Fibroblast of the aortic adventitia (primary cell): ENCODE data around the gene RHBDD2.

DNA sequence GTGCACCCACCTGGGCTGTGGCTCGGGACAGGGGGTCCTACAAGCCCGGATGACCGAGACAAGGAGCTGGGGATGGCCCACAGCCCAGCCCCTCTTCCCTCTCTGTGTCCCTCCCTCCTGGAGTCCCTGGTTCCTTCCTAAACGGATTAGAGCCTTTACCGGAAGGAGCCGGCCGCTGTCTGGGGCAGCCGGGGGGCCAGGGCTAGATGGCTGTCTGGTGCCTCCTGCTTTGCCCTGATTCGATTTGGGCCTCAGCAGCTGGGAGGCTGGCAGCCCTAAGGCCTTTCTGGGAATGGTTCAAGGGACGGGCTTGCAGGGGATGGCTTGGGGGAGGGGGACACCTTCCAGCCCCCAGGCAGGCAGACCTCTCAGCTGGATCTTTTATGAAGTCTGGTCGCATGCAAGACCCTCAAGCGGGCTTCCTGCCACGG is 51.7 kb downstream of the GTF2IRD1 start:
- CAGE, long polyA plus RNA: no peak

GRCh38 chr7:74581292-74581952 is 76.1 kb upstream of the GTF2I start:
- CAGE, long polyA plus RNA: no peak

DNA sequence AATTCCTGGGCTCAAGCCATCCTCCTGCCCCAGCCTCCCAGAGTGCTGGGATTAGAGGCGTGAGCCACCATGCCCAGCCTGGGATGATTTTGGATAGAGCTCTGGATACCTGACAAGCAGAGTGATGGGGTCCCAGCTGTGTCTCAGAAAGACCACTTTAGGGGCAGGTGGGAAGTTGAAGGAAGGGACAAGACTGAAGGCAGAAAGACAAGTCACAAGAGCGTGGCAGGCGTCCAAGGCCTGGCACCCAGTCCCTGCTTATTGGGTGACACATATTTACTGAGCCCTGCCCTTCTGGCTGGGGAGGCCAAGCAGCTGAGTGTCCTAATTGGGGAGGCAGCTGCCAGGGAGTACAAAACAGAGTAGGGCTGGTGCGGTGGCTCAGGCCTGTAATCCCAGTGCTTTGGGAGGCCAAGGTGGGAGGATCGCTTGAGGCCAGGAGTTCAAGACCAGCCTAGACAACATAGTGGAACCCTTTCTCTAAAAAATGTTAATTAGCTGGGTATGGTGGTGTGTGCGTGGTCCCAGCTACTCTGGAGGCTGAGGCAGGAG is 53.2 kb upstream of the GTF2I start:
- CAGE, long polyA plus RNA: no peak

- CAGE, long polyA plus RNA: no peak
Observed at GRCh38 chr7:74656287-74656834, 1.2 kb upstream of the GTF2I start.

DNA sequence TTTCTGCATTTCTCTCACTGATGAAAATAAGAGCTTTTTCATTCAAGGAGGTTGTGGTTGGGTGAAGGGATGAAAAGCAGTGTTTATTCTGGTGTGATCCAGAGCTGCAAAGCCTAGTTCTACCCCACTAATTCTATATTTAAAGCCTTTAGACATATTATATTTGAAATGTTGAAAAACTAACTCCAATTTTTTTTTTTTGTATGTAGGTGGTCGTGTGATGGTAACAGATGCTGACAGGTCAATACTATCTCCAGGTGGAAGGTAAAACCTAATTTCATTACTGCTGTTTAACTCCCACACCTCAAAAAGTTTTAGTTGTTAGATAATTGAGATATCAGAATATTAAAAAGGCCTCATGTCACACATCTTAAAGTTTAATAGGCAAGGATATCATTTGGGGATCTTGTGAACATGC is 47.4 kb downstream of the GTF2I start:
- CAGE, long polyA plus RNA: no peak

- CAGE, long polyA plus RNA: no peak
Observed at GRCh38 chr7:74724494-74724960, 49.3 kb upstream of the NCF1 start.

GRCh38 chr7:74993863-74994392 is 29.4 kb downstream of the CASTOR2 start:
- CAGE, long polyA plus RNA: no peak

DNA sequence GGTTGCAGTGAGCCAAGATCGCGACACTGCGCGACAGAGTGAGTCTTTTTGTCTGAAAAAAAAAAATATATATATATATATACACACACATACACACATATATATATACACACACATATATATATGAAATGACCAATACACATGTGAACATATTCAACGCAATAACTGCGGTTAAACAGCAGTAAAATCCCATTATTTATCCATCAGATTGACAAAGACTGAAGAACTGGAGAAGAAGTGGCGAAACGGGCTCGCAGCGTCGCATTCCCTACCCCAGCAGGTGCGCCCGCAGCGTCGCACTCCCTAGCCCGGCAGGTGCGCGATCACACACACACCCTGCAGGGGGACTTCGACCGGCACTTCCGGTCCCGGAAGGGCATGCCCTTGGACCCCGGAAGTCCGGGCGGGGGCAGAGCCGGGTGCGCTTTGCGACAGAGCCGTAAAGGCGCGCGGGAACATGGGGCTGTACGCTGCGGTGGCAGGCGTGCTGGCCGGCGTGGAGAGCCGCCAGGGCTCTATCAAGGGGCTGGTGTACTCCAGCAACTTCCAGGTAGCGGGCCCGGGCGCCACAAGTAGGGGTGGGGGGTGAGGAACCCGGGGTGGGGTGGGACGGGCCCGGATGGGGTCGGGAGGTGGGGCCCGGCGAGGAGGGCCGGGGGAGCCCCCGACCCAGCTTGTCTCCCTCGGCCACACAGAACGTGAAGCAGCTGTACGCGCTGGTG is 14.6 kb downstream of the TRIM73 start:
- CAGE, long polyA plus RNA: no peak

GRCh38 chr7:75442418-75443284 is 43.4 kb downstream of the POM121C start:
- CAGE, long polyA plus RNA: no peak

GRCh38 chr7:75617631-75618281 is 121.0 kb downstream of the HIP1 start:
- CAGE, long polyA plus RNA: no peak

- CAGE, long polyA plus RNA: no peak
Observed at GRCh38 chr7:75639711-75640319, 98.9 kb downstream of the HIP1 start.

DNA sequence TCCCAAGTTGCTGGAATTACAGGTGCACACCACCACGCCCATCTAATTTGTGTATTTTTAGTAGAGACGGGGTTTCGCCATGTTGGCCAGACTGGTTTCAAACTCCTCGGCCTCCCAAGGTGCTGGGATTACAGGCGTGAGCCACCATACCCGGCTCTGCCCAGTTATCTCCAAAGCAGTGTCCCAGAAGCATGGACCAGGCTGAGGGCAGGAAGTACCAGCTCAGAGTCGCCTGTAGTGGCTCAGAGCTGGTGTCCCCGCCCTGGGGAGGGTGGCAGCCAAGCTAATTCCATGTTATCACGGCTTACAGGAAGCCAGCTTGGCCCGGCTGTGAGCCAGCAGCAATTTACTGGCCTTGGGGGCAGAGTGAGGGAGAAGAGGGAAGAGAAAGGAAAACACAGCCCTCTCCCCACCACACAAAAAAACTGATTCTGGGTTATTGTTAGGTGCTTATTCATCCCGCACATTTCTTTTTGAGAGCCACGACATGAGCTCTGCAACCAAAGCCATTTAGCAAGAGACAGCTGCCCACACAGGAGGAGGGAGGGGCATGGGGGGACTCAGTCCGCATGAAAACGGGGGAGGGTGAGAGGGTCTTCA is 88.1 kb downstream of the HIP1 start:
- CAGE, long polyA plus RNA: no peak

GRCh38 chr7:75679101-75679541 is 59.6 kb downstream of the HIP1 start:
- CAGE, long polyA plus RNA: no peak

DNA sequence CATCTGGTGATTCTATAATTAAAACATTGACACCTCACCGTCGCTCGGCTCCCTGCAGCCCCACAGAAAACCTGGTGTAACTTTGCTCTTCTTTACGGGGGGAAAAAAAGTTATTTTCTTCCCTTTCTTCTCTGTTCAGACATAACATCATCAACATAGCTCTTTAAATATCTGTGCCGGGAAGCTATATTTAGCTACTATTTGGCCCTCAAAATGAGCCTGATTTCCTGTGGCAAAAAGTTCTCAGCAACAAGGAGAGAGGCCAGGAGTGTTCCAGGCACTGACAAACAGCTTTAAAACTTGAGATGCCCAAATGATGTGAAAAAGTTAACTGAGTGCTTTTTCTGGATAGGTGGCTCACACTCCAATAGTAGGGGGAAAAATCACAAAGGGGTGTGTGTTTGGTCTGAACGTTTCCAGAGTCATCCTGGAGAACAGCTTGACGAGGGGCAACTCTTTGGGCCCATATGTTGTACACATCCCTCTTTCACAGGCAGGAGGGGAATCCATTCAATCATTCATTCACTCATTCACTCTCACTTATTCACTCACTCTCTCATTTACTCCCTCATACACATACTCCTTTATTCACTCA is 26.6 kb downstream of the HIP1 start:
- CAGE, long polyA plus RNA: no peak

DNA sequence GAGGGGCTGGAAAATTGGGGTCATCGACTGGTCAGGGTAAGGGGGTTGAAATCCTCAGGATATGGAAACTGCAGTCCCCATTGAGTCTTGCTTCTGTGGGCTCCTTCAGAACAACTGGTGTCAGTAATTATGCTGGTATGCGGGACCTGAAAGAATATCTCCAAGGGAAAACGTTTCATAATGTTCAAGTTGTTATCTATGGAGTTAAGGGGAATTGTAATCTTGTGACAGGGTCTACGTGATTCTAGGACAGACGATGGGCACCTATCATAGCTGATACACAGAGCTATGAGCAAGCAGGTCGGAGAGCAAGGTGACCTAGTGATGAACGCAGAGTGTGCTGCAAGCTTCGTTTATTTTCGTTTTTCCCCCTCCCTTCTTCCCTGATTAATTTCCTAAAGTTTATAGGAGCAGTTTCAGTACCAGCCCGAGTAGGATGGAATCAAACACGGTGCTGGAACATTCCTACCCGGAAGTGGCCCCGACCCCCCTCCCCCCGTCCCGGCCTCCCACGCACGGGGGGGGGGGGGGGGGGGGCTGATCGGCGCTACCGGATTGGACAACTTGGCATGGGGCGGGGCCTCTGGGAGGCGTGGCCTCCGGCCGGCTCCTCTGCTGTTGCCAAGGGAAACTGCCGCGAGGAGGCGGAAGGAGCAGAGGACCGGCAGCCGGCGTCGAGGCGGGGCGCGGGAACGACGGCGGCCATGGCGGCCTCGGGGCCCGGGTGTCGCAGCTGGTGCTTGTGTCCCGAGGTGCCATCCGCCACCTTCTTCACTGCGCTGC is at the start of gene RHBDD2:
Gene RHBDD2 (plus strand): TSS at position 656 of the 783 bp plus-strand sequence.
- CAGE, long polyA plus RNA: no peak

DNA sequence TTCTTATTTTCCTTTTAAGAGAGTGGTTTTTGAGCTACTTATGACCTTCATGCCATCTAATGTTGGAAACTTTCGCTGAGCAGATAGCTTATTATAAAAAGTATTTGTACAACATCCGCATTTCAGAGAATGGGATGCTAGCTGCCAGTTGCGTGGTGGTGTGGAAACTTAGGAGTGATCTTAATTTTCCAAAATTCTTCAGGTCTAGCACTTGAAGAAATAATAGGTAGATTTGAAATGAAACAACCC is 1.5 kb downstream of the POR start:
- CAGE, long polyA plus RNA: no peak

- CAGE, long polyA plus RNA: no peak
Observed at GRCh38 chr7:75967483-75968087, 26.8 kb downstream of the TMEM120A start.

DNA sequence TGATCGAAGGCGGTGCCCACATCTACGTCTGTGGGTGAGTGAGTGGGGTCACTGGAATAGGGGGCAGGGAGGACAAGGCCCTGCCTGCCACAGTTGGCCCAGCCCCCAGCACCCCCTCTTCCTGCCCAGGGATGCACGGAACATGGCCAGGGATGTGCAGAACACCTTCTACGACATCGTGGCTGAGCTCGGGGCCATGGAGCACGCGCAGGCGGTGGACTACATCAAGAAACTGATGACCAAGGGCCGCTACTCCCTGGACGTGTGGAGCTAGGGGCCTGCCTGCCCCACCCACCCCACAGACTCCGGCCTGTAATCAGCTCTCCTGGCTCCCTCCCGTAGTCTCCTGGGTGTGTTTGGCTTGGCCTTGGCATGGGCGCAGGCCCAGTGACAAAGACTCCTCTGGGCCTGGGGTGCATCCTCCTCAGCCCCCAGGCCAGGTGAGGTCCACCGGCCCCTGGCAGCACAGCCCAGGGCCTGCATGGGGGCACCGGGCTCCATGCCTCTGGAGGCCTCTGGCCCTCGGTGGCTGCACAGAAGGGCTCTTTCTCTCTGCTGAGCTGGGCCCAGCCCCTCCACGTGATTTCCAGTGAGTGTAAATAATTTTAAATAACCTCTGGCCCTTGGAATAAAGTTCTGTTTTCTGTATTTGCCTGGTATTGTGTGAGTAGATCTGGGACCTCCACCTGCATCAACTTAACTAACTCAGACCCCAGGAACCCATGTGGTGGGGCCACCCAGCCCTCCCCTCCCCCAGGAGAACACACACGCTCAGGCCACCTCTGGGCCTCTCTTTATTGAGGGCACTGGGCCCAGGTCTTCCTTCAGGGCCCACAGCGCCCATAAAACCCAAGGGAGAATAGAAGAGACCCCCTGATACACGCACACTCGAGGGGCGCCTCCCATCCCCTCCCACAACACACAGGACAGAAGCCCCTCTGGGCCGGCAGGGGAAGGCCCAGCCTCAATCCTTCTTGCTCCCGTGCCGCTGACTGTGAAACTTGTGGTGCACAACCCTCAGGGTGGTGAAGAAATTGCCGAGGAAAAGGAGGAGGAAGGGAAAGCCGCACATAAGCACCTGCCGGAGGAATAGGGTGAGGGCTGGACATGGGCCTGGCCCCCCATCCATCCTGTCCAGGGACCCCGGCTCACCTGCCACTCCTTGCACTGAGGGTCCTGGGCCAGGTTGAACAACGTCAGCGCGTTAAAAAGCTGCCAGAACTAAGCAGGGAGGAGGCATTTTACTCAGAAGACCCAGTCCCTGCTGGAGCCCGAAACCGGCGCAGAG is 7.7 kb downstream of the TMEM120A start:
- CAGE, long polyA plus RNA: no peak

GRCh38 chr7:75993588-75994385 is 608 bp downstream of the TMEM120A start:
- CAGE, long polyA plus RNA: no peak

GRCh38 chr7:76215243-76215476 is 13.5 kb downstream of the SRRM3 start:
- CAGE, long polyA plus RNA: no peak